ENCODE results near the gene CAPN13.

GRCh38 chr2:28612210-28612531 is 116.3 kb downstream of the PLB1 start:
- PRO-cap = no peak

DNA sequence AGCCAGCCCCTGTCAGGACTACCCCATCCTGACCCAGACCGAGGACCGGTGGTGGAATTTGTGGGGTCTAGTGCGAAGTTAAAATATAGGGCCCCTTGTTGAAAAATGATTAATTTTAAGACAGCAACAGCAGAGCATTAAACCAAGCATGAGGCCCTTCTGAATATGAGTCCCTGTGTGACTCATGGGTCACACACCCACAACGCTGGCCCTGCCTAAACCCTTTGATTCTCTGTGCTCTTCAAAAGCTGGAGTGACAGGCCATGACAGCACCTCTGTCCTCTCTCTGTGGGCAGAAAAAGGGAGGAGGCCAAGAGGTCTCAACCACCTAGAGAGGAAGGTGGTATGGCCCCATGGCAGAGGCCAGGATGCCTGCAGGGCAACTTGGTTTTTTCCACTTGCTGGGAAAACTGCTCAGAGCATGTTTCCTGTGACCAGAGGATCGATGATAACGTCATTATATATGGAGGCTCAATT is 102.2 kb upstream of the PPP1CB start:
- PRO-cap = no peak

DNA sequence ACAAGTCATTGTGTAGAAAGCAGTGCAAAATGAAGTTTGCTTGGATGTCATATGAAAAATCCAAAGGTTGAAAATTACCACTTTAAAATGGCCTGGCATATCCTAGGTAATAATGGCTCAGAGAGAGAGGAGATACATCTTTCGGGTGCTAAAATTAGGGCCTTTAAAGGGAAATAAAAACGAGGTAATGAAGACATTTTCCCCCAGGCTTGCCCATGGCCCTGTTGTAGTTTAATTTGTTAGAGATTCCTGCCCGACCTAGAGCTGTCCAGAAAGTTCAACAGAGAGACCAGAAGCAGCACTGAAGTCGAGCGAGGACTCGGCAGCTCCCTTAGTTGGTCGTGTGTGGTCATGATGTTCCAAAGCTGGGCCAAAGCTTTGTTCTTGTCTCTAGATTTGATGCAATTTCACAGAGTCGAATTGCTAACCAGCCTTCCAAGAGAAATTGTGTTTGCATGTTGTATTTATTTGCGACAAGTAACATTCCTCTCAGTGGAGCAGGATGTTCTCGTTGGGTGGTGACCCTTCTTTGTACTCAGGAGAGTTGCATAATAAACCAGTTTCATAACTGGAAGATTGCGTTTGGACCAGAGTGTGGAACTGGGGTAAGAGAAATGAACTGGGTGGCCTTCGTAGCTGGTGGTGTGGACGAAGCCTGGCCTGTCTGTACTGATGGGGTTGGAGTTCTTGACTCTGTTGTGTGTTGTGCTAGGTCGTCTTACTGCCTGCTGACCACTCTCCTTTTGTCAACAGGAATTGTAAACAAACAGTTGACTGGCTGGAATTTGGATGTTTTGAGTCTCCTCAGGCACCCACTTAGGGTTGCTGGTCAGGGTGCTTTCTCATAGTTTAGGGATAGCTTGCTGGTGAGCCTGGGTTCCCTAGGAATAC is 29.2 kb upstream of the TOGARAM2 start:
- PRO-cap = no peak

- PRO-cap = no peak
These were observed 20.6 kb downstream of the PCARE start for GRCh38 chr2:29053583-29054163.

GRCh38 chr2:29318204-29318439 is 202.9 kb downstream of the CLIP4 start:
- PRO-cap = no peak

DNA sequence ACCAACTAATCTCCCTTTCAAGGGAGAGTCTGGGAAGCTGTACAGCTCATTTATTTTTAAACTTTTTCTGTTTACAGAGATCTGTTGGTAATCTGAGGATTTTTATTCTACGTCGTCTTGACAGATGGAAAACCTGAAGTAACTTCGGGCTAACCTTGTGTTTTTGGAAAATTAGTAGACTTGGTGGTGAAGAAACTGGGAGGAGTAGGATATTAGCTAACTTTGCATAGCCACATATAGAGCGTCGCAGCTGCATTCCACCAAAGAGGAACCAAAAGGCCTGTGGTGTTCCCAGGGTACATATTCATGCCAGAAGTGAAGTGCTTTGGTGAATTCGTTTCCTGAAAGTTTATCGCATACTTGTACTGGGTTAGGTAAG is 1.4 kb downstream of the YPEL5 start:
- PRO-cap = no peak

GRCh38 chr2:30163275-30163648 is 16.5 kb downstream of the YPEL5 start:
- PRO-cap = no peak

DNA sequence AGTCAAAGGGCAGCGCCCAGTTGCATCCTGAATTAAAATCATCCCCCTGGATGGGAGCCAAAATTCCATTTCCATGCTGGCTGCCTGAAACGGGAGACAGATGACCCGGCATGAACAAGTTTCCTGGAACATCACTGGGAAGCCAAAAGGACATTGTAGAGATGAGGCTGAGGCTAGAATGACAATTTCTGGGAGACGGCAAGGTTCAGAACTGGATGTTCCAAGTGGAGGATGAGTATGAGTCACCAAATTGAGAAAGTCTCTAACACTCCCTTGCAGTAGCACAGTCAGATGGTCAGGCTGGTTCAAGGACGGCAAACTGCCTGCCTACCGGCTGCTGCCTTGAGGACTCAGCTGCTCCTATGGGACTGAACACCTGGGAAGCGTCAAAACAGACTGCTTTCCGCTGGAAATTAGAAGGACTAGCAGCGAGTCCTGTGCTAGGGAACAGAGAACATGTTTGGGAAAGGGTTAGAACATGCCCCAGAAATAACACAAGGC is 31.9 kb downstream of the YPEL5 start:
- PRO-cap = no peak

- PRO-cap = no peak
These were observed 7.0 kb upstream of the LBH start for GRCh38 chr2:30224234-30224790.

DNA sequence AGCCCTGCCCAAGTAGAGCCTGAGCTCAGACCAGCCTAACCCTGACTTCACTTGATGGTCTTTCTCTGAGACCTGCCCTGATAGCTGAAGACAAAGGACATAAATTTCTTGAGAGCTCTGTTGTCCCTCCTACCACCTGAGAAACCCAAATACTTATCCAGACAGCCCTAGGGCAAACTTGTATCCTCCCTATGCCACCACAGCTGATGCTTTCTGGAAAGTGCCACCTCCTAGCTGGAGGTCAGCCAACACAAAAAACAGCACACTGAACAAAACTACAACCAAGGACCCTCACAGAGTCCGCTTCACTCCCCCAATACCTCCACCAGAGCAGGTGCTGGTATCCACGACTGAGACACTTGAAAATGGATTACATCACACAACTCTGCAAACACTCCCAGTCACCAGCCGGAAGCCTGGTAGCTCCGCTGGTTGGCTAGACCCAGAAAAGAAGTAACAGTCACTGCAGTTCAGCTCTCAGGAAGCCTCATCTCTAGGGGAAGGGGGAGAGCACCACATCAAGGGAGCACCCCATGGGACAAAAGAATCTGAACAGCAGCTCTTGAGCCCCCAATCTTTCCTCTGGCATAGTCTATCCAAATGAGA is 175.3 kb downstream of the LCLAT1 start:
- PRO-cap = unidirectional peak, minus-strand start at position 367 of the sequence

GRCh38 chr2:30807217-30807873 is at the start of gene CAPN13:
TSS of gene CAPN13 (minus strand) at chr2:30807446.
- PRO-cap = no peak

DNA sequence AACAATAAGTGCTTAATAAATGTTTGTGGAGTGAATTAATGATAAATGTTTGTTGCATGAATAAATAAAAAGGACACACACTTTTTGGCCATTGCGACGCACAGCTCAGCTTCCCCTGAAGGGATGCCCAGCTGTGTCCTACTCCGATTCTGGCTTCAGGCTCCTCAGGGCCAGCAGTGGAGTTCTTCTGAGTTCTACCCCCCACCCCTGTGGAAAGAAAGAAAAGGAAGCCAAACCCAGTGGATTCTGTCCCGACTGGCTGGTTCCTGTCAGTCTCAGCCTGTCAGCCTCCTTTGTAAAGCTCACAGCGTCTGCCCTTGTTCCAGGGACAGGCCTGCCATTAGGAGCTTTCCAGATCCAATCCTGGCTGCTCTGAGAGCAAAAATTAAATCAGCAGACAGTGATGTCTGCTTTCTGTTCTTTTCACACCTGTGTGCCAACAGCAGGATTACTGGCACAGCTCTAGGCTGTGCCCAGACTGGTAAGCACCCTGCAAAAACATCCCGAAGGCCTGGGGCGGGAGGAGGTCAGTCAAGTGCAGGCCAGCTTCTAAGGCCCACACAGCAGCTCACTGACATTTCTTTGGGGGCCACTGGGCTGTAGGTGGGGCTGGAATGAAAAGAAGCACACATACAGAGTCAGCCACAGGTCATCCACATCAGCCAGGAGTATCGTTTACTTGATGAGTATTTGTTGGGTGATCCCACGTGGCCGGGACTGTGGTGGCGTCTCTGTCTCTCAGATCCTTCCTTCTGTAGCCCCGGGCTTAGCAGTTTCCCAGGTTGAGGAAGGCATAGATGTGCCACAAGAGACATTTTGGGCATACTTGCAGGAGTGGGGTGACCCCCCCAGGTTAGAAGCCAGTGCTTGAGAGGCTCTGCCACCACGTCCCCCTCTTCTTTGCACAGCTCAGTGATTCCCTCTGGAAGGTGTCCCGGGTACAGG is 69.1 kb downstream of the EHD3 start:
- PRO-cap = no peak

DNA sequence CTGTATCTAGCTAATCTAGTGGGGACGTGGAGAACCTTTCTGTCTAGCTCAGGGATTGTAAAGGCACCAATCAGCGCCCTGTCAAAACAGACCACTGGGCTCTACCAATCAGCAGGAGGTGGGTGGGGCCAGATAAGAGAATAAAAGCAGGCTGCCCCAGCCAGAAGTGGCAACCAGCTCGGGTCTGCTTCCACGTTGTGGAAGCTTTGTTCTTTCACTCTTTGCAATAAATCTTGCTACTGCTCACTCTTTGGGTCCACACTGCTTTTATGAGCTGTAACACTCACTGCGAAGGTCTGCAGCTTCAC is 206.6 kb downstream of the MEMO1 start:
- PRO-cap = unidirectional peak, plus-strand start at position 169 of the sequence

- PRO-cap = no peak
These were observed 198.6 kb downstream of the MEMO1 start for GRCh38 chr2:31812053-31812689.

GRCh38 chr2:31934270-31934763 is 76.5 kb downstream of the MEMO1 start:
- PRO-cap = no peak

DNA sequence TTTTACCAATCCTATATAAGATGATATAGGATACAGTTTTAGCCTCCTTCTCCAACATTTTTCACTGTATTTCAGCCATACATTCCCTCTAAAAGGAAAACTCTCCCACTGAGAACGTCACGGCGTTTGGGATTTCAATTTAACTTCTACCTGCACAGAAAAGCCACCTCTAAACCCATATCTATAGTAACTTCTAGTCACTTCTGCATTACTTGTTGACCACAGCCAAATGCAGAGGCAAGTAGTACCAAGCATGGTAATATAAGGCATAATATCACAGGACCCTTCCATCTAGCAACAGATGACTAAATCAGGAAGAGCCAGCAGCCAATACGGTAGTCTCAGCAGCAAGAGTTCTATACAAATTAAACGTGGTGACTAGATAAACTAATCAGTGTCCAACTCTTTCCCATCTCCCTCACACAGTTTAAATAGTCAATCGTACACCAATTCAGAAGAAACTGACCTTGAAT is 30.2 kb downstream of the MEMO1 start:
- PRO-cap = no peak

DNA sequence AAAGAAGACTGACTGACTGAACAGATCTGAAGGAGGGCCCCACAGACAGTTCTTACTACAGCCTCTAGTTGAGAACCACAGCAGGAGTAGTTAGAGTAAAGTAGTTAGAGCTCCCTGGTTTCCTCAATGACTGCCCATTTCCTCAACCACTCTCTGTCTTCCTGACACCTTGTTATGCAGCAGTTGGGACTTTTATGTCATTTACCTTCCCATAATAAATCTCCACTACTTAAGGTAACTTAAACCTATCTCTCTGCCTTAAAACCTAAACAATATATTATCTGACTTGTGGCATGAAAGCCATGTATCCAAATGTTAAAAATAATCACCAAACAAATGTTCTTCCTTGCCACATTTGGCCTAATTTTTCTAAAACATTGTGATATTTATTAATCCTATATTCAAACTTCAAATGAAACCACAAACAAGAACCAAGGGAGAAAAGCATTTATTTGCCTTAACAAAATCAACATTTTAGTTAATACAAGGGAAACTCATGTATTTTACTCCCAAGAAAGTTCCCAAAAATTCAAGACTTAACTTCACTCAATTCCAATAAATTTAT is 29.6 kb downstream of the MEMO1 start:
- PRO-cap = no peak

DNA sequence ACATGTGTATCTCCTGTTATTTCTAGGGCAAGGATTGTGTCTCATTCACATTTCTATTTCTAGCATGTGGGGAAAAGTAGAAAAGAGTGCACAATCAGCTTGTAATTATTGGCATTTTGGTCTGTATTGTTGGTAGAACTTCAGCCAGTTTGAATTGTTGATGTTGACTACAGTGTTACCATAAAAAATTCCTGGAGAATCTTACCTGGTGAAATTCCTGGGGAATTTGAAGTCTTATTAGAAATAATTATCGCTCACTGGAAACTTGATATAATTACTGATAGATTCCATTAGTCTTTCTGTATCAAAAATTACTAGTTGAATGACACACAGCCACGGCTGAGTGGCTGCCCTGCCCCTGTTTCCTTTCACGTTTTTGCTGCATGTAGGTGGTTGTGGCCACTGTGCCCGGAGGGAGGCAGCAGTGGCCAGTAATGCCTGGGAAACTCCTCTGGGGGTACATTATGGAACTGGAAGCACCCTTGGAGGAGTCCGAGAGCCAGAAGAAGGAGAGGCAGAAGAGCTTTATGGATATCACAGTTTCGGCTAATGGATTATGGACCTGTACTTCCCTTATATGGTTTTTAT is 35.6 kb downstream of the SLC30A6 start:
- PRO-cap = no peak

- PRO-cap = no peak
These were observed 115.3 kb downstream of the BIRC6 start for GRCh38 chr2:32471939-32472742.

DNA sequence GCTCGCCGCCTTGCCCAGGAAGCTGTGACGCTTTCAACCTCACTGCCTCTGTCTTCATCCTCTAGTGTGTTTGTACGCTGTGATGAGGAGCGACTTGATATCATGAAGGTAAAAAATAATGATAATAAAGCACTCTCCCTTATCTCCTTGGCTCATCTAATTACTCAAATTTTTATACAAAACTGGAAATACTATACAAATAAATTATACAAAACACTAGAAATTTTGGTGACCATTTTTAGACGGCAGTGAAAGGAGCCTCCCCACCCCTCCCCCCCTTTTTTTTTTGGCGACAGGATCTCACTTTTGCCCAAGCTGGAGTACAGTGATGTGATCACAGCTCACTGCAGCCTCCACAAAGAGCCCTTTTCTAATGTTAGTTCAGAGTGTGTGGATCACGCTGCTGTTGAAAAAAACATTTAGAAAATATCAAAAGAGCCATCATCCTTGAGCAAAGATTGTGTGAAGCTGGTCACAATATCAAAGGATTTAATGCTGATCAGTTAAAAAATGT is 29.9 kb upstream of the TTC27 start:
- PRO-cap = no peak

Data from REH cell (cell line).